ENCODE measurements around the gene MNX1.

DNA sequence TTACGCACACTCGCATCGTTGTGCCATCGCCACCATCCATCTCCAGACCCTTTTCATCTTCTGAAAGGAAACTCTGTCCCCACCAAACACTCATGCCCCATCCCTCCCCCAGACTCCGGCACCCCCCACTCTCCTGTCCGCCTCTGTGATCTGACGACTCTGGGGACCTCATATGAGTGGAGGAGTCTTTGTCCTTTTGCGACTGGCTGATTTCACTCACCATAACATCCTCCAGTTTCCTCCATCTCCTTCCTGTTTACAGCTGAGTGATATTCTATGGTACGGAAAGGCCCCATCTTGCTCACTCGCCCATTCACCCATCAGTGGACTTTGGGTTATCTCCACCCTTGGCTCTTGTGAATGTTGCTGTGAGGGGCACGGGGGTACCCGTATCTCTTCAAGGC lies 11.9 kb upstream of the INSIG1 start:
- RRBS = no CpG with 5 or more reads among the region's 12 CpGs

- RRBS = no CpG with 5 or more reads among the region's 5 CpGs
Measured at GRCh38 chr7:155291036-155291468, 6.6 kb upstream of the INSIG1 start.

DNA sequence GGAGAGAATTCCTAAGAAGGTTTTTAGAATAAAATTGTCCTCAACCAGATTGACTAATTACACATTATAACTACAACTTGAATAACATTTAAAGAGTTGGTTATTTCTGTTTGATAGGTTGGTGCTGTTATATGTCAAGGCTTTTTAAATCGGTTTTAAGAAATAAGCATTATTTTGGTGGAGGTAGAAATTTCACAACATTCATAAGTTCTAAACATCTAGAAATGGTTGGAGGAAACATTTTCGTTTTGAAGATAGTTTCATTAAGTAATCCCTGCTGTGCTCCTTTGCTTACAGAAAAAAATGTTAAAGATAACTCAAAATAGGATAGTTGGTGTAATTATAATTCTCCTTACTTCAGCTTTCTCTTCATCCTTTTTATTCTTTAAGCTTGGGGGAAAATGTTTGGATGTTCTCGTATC lies 6.7 kb downstream of the INSIG1 start:
- RRBS = no CpG with 5 or more reads among the region's 3 CpGs

- RRBS = no CpG with 5 or more reads among the region's 10 CpGs
Measured at GRCh38 chr7:155309123-155309972, 11.7 kb downstream of the INSIG1 start.

DNA sequence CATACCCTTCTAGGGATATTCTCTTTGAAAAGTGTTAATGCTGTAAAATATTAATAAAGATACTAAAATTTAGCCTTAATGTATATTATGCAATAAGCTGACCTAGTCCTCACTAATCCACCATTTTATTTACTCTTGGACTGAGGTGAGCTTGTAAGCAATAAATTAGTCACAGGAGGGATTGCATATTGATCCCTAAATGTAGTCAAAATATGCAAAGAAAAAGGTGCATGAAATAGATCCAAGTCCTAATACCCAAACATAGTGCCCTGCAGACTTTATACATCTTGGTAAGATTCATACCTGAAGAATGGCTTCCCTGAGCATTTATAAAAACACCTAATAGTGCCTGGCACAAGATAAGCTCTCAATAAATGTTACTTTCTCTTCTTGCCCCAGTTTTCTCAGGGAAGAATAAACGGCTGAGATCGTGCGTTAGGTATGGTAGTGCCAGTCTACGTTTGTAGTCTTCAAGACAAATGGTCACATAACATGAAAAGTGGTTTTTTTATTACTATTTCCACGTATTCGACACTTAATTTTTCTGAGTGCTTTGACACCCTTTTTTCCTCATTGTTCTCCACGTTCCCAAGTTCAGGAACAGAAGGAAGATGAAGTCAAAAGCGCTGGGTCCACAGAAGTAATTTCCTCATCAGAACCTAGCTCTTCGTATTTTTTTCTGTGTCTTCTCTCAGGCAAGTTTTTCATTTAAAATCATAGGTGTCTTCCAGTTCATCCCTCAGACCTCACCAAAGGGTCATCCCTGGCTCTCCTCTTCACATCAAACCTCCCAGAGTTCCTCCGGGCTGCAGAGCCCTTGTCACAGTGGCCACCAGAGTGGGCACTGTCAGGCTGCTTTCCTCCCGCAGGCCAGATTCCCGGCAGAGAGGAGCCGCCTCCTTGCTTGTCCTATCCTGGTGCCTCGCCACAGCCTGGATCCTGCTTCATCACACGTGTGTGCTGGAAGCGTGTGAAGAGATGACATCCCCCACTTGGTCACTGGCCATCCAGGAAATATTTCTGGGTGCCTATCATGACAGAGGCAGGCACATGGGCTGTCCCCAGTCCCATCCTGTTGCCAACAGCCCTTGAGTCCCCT lies 14.6 kb downstream of the INSIG1 start:
- RRBS = 61% methylated on average over 3 of the region's 16 CpGs

GRCh38 chr7:155644982-155645484 lies 572 bp downstream of the RBM33 start:
- RRBS = no CpG with 5 or more reads among the region's 21 CpGs

GRCh38 chr7:155776108-155776713 lies 36.1 kb downstream of the SHH start:
- RRBS = no CpG with 5 or more reads among the region's 14 CpGs

DNA sequence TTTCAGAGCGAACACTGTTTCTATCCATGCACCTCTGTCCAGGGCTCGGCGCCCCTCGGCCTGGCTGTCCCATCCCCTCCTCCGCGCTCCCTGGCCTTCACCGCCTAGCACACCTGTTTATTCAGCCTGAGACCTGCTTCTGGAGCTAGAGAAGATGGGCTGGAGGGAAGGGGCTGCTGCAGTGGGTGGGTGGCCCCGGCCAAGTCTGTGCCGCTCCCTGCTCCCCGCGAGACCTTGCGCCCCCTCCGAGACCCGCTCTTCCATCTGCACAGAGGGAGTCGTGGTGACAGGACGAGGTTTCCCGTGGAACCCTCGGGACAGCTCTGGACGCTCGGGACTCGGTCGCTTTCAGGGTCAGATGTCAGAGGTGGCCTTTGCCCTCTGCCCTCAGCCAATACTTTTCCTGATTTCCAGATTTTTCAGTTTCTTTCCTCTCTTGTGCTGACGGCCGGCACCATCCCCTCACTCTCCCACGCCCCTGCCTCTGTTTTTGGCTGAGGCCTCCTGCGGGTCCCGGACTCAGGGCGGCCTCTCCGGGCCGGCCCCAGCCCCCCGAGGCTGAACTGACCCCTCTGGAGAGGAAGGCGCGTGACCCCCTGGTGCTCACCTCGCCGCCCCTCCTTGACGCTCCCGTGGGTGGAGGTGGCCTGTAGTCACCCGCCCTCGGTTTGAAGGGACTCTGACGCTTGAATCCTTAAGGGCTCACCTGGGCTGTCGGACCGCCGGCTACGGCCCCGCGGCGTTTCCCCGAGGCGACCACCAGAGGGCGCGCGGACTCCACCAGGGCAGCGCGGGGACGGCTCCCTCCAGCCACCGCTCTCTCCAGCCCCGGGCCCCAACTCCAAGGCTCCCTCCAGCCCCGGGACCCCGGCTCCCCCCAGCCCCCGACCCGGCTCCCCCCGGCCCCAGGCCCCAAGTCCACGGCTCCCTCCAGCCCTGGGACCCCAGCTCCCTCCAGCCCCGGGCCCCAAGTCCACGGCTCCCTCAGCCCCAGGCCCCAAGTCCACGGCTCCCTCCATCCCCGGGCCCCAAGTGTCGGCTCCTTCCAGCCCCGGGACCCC lies 15.6 kb downstream of the SHH start:
- RRBS = 10% methylated on average over 20 of the region's 69 CpGs

DNA sequence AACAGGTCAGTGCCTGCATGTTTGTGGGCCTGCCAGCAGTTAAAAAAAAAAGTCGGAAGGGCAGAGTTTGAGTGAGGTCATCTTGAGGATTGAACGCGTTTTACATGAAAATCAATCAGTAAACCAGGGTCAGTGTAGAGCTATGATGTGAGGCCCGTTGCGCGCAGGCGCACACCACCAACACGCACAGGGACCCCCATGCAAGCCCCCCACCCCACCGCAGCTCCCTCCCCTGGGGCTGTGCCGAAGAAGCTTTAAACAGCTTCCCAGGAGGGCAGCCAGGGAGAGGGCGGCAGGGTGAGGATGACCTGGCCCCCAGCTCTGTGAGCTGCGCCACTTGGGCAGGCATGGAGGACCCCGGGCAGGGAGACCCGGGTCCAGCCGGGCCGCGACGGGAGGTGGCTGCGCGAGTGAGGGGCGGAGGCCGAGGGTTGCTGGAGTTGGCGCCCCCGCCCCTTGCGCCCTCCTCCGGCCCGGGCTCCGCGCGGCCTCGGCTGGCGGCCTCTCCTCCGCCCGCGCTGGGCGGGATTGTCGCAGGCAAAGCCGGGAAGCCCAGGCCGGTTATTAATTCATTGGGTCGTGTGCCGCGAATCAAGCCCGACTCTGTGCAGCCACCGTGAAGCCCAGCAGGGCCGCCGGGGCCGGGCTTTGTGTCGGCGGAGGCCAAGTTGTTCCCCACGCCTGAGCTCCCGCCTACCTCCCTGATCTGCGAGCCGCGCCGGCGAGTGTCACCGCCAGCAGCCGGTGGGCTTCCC lies 4.0 kb downstream of the SHH start:
- RRBS = 3% methylated on average over 37 of the region's 58 CpGs

GRCh38 chr7:155951419-155952172 lies 139.3 kb upstream of the SHH start:
- RRBS = 69% methylated on average over 15 of the region's 25 CpGs

GRCh38 chr7:156567222-156567661 lies 73.3 kb upstream of the RNF32 start:
- RRBS = no CpG with 5 or more reads among the region's 5 CpGs

GRCh38 chr7:156658996-156659900 lies 18.7 kb downstream of the RNF32 start:
- RRBS = no CpG with 5 or more reads among the region's 11 CpGs

DNA sequence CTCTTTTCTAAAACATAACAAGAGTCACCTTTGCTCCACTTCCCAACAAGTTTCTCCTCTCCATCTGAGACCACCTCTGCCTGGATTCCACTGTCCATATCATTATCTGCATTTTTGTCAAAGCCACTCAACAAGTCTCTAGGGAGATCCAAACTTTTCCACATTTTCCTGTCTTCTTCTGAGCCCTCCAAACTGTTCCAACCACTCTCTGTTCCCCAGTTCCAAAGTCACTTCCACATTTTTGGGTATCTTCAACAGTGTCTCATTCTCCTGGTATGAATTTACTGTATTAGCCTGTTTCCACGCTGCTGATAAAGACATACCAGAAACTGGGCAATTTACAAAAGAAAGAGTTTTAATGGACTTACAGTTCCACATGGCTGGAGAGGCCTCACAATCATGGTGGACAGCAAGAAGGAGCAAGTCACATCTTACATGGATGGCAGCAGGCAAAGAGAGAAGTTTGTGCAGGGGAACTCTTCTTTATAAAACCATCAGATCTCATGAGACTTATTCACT lies 31.1 kb downstream of the LMBR1 start:
- RRBS = no CpG with 5 or more reads among the region's 1 CpG

GRCh38 chr7:157010343-157010960 lies at the start of gene MNX1:
MNX1 (minus strand) TSS chr7:157010663.
- RRBS = 1% methylated on average over 47 of the region's 85 CpGs

GRCh38 chr7:157010961-157011591 lies 613 bp upstream of the MNX1 start:
- RRBS = 2% methylated on average over 11 of the region's 51 CpGs

DNA sequence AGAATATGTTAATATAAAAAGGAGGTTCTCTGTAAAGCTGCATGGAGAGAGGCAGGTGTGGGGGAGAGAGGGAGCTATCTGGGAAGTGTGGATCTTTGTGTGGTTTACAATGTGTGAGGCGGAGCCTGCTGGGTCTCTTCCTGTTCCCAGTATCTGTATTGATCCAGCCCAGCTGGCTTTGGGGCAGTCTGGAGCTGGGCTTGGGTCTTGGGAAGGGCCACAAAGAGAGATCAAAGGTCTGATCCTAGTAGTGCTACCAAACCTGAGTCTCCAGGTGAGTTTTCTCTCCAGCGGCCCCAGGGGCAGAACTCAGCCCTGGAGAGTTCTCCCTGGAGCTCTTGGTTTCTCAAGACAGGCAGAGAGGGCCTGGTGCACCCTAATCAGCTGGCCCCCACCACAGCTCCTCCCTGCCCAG lies 3.5 kb upstream of the MNX1 start:
- RRBS = no CpG with 5 or more reads among the region's 2 CpGs

DNA sequence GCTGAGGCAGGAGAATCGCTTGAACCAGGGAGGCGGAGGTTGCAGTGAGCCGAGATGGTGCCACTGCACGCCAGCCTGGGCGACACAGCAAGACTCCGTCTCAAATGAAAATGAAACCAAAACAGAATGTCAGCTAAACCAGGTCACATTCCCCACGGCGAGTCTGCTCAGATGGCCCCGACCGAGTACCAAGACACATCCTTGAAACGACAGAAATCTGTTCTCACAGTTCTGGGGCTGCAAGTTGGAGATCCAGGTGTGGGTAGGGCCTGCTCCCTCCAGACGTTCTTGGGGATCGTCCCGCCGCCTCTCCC lies 28.9 kb upstream of the MNX1 start:
- RRBS = no CpG with 5 or more reads among the region's 15 CpGs

DNA sequence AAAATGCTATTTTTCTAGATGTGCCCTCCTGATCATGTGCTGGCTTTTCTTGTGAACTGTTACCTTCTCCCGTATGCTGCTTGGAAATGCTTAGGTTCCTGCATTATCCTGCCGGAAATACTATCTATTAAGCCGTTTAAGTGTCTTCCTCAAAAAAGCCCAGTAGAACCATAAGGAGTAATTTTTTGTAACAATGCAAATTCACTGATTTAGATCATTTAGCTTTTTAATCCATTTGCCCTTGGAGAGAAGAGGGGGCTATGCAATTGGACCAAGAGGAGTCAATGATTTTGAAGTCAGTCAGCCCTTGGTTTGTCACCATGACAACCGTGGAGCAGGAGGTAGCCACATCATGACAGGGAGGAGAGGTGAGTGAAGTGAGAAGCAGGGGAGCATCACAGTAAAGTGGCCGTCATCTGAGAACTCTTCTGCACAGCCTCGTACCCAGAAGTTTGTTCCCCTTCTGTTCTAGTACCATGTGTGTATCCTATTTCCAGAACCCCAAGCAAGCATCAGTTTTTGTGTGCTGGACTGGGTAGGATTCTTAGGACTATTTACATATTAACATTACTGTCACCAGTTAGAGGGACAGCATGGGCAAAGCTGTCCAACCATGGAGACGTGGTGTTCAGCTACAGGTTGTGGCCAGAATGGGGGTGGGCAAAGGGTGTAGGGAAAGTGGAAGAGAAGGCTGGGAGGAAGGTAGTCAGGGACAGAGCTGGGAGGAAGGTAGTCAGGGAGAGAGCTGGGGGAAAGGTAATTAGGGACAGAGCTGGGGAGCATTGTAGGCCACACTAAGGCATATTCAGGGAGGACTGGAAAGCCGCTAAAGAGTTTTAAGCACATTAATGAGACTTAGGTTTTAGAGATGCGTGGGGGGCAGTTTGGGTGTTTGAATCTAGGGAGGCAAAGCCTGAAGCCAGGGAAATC lies 13.0 kb downstream of the UBE3C start:
- RRBS = no CpG with 5 or more reads among the region's 9 CpGs

- RRBS = no CpG with 5 or more reads among the region's 11 CpGs
Measured at GRCh38 chr7:157209677-157210477, 71.2 kb downstream of the UBE3C start.

DNA sequence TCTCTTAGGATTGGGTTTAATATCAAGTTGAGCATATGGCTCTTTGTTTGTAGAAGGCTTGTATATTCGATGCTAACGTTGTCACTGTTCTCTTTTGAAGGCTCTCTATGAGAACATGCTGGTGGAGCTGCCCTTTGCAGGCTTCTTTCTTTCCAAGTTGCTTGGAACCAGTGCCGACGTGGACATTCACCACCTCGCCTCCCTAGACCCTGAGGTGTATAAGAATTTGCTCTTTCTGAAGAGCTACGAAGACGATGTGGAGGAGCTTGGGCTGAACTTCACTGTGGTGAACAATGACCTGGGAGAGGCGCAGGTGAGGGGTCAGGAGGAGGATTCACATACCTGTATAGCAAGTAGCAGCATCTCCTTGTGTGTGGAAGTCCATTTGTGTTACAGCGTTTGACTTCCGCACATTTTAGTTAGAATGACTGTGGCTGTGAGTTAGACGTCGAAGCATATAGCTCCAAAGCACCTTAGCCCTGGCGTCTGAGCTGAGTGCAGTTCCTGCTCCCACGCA lies 88.5 kb upstream of the DNAJB6 start:
- RRBS = no CpG with 5 or more reads among the region's 14 CpGs

Measured in foreskin fibroblast (primary cell).